Panc1 (cell line): ENCODE measurements around a stretch of chr1.

DNA sequence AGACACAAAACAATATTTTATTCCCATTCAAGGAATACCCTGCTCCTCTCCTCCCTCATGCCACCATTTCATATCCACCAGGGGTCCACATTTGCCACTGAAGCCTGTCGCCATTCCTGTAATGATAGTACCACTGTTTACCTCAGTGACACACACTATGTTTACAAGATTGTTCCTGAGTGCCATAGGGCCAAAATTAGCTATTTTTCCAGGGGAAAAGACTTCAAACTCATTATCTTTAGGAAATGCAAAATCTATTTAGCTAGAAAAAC lies 134.7 kb upstream of the KCNK1 start:
- RRBS, 2 experiments, result no CpG with 5 or more reads among the region's 1 CpG

DNA sequence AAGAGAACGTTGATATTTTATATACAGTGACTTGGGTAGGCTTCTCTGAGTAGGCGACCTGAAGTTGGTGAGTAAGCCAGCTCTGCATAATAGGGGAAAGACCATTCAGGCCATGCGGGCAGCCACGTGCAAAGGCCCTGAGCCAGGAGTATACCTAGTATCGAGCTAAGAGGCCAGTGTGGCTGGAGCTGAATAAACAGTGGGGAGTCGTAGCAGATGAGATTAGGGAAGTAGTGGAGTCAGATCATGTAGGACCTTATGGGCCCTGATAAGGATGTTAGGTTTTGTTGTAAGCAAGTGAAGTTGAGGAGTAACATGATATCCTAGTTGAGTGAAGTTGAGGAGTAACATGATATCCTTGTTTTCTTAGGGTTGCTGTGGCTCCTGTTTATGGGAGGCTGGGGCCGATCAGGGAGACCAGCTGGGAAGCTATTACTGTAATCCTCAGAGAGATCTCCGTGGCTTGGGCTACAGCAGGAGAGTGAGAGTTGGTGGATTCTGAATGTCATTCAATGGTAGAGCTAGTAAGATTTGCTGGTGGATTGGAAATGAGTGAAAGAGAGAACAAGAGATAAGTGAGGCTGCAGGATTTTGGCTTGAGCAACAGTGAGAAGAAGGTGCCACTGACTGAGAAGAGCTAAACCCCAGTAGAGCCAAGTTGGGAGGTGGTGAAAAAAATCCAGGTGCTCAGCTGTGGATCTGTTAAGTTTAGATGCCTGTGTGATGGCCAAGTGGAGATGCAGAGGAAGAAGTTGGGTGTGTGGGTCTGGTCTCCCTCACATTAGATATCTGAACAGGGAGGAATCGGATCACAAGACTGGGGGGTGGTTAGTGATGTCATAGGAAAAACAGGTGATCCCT lies 22.2 kb downstream of the KCNK1 start:
- RRBS, 2 experiments, result no CpG with 5 or more reads among the region's 9 CpGs

GRCh38 chr1:233672753-233673155 lies 58.8 kb downstream of the KCNK1 start:
- RRBS, 2 experiments, result no CpG with 5 or more reads among the region's 6 CpGs

DNA sequence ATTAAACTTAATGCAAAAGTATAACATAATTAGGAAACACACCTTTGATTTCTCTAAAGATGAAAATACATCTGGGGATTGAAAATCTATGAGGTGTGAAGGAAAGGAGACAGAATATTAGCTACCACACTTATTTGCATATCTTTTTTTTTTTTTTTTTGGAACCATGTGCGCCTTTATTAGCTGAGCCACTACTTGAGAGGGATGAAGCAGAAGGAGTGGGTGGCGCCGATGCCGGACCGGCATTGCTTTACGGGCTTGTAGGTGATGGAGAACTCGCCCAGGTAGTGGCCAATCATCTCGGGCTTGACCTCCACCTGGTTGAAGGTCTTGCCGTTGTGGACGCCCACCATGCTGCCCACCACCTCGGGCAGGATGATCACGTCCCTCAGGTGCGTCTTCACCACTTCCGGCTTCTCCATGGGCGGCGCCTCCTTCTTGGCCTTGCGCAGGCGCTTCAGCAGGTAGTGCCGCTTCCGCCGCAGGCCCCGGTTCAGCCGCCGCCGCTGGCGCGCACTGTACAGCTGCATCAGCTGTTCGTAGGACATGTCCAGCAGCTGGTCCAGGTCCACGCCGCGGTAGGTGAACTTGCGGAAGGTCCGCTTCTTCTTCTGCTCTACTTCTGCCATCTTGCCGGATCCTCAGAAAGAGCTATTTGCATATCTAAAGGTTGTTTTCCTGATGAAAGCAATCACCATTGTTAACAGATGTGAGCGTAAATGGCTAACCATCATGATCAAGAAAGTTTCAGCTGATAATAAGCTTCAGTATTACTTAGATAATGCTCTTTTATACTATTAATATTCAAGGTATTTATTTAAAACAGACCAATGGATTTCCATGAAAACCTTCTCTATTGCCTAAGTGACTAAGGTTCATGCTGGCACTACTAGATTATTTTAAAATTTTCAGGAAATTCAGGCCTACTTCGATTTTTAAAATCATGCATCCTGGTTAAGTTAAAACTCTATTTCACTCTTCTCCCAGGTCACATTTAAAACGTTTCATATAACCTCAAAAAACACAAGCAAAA lies 16.4 kb upstream of the COA6 start:
- RRBS, 2 experiments, result no CpG with 5 or more reads among the region's 37 CpGs

DNA sequence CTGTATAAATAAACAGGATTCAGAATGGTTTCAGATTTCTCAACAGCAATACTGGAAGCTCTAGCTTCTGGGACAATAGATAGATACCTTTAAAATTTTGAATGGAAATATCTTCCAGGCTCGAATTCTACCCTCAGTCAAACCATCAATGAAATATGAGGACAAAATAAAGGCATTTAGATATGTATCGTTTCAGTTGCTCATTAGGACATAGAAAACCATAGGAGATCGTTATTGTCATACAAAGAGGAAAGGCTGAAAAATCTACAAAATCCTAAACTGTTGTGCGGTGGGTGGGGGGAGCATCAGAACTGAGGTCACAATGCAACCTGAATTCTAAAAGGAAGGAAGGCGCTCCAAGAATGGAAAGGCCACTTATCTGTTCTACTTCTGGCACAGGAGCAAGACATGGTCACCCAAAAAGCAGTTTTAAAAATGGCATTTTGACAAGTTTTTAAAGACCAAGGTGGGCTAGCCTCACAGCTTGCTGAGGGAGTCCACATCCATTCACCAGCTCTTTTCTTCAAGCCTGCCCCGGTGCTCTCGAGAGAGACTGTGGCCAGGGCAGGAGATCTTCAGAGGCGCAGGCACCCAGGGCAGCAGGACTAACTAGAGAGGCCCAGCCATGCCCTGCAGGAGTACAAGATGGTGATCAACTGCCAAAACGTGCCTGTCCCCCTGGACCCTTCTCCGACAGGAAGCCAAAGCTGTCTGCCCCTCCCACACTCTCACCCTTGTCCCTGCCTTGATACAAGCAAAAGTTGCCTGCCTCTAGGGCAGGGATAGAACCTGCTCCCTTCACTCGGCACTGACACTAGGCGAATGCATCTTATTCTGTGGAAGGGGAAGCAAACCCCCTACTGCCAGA lies 4.2 kb downstream of the TARBP1 start:
- RRBS, 2 experiments, result no CpG with 5 or more reads among the region's 12 CpGs

DNA sequence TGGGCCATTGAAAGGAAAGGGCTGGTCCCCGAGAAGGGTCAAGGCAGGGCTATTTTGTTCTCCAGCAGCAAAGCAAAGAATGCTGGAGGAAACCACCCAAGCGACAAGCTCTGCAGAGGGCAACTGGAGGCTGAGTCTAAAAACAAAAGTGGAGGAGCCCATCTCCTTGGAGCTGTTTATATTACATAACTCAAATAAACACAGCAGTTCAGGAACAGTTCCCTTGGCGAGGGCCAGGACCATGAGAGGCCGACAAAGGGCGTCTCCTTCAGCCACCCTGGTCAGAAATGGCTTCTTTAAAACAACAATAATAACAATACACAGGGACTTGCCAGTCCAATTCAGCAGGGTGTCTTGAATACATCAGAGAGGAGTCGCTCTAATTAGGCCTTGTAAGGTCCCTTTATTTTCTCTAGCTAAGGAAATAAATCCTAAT lies 56.8 kb upstream of the TARBP1 start:
- RRBS, 2 experiments, result no CpG with 5 or more reads among the region's 6 CpGs

GRCh38 chr1:234586356-234586953 lies 23.5 kb downstream of the IRF2BP2 start:
- RRBS, 2 experiments, result no CpG with 5 or more reads among the region's 8 CpGs

GRCh38 chr1:234589107-234590269 lies 20.5 kb downstream of the IRF2BP2 start:
- RRBS, 2 experiments, result 92 to 96% methylated on average over 5 of the region's 17 CpGs

GRCh38 chr1:234598660-234599026 lies 11.3 kb downstream of the IRF2BP2 start:
- RRBS, 2 experiments, result no CpG with 5 or more reads among the region's 2 CpGs

GRCh38 chr1:234599386-234600511 lies 10.2 kb downstream of the IRF2BP2 start:
- RRBS, 2 experiments, result 1 to 4% methylated on average over 29 to 37 of the region's 89 CpGs

- RRBS, 2 experiments, result no CpG with 5 or more reads among the region's 19 CpGs
Observed at GRCh38 chr1:234606916-234607783, 2.8 kb downstream of the IRF2BP2 start.

- RRBS, 2 experiments, result no CpG with 5 or more reads among the region's 8 CpGs
Observed at GRCh38 chr1:234657029-234657764, 47.2 kb upstream of the IRF2BP2 start.

- RRBS, 2 experiments, result 39 to 45% methylated on average over 2 to 4 of the region's 11 CpGs
Observed at GRCh38 chr1:234659288-234659908, 49.4 kb upstream of the IRF2BP2 start.

GRCh38 chr1:234702621-234702885 lies 92.6 kb upstream of the IRF2BP2 start:
- RRBS, 2 experiments, result no CpG with 5 or more reads among the region's 4 CpGs

DNA sequence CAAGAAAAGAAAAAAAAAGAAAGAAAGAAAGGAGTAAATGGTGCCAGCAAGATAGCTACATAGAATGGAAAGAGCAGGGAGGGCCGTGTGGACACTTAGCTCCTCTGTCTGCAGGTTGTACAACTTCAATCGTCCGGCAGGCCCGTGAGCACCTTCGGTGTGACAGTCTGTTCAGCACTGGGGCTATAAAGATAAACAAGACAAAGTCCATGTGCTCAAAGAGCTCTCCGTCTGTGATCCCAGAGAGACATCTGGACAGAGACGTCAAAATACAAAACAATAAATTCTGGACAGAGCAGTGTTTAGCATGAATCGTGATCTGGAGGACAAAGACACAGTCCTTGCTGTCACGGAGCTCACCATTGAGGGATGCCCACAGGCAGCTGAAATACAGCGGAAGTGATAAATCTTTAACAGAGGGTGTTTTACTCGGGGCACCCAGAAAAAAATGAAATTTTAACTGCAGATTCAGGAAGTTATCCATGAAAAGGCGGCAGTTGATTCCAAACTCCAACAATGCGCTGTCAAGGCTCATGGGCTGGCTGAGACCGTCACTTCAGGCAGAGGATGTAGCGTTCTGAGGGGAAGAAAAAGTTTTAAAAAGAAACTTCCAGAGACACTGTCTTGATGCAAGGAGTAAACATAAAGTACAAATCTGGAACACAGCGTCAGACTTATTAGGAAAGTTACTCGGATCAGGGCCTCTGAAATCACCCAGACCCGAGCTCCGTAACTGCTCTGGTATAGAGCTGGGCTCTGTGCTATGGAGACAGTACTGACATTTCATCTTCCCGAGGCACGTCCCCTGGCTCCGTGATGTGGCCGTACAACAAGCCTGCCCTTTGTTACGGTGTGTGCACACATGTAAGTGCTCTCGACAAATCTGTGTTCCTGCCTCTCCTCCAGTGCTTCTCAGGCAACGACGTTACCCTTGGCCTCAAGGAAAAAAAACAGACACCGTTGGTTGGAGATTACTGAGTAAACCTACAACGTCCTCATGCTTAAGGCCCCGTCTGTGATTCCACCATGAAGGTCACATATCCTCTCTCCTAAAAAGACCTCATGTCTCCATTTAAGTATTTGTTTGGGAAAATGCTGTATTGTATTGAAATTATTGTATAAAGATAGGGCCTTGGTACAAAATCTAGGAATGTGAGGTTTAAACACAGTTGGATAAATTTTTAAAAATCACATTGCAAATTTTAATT lies 106.7 kb upstream of the IRF2BP2 start:
- RRBS, 2 experiments, result no CpG with 5 or more reads among the region's 30 CpGs

- RRBS, 2 experiments, result no CpG with 5 or more reads among the region's 8 CpGs
Observed at GRCh38 chr1:234851377-234852238, 241.6 kb upstream of the IRF2BP2 start.

DNA sequence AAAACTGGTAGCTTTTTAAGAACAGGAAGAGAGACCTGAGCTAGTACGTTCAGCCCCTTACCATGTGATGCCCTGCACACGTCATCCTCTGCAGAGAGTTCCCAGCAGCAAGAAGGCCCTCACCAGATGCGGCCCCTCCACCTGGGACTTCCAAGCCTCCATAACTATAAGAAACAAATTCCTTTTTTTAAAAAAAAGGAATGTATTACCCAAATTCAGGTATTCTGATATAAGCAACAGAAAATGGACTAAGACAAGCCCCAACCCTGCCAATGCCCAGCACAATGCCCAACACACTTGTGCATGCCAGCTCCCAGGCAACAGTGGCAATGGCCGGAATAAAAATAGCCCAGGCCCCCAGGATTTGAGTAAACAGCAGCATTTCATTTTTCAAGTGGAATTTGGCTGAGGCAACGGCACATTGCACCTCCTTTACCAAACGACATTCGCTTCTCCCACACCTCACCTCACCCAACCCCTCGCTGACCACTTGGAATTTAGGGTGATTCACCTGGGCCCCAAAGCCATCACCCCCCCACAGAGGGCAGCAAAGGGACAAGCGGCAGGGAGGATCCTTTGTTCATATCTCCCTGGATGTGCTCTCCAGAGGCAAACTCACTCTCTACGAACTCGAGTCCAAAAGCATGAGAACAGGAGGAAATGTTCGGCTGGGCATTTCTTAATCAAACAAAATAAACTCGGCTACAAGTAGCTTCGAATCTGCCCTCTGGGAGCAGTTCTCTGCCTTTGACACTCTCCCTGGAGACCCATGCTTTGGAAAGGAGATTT lies 215.8 kb downstream of the TOMM20 start:
- RRBS, 2 experiments, result no CpG with 5 or more reads among the region's 14 CpGs

DNA sequence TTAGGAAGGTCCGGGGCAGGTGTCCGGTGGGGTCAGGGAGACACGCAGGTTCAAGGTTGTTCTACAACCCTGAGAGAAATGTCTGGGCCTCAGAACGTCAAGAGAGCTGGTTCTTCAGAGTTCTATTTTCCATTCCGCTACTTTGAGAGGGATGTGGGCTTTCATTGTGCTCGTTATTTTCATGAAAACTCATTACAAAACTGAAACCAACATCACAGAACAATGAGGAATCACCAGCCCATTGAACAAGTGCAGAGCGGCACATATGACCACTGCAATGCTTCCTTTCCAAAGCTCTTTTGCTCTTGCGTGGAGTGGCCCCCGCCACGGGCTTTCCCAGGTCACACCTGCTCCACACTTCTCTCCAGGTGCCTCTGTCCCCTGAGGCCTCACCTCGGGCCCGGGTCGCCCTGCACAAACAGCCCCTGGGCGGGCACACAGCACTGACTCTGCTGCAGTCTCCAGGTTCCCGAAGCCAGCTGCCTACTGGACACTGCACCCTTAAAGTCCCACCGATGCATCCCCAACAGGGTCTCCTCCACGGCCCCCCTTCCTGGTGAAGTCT lies 201.8 kb downstream of the TOMM20 start:
- RRBS, 2 experiments, result no CpG with 5 or more reads among the region's 17 CpGs

DNA sequence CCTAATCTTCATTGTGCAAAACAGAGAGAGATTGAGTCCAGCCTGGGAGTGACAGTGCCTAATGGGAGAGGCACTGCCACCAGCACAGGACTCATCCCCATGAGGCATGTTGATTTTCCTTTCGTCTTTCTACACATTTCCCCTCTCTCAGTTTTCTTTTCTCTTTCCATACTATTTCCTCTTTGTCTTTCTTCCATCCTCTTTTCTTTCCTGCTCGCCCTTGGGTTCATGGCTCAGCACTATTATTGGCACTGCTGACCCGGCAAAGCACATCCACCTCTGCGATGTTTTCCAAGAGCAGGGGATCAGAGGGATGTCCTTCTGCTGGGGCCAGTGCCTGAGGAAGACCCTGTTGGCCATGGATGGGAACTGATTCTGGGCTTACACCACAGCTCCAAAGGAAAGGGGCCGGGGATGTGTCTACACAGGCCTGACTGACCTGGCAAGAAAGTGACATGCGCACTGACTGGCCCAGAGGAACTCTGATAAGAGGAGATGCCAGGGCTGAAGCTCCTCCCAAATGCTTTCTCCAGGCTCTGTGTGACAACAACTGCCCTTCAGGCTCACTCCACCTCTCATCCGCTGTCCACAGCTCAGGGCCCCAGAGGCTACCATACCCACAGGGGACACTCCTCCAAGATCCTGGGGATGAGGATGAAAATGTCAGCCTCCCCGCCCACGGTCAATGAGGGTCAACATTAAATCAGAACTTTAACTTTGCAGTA lies 195.7 kb downstream of the TOMM20 start:
- RRBS, 2 experiments, result no CpG with 5 or more reads among the region's 9 CpGs

DNA sequence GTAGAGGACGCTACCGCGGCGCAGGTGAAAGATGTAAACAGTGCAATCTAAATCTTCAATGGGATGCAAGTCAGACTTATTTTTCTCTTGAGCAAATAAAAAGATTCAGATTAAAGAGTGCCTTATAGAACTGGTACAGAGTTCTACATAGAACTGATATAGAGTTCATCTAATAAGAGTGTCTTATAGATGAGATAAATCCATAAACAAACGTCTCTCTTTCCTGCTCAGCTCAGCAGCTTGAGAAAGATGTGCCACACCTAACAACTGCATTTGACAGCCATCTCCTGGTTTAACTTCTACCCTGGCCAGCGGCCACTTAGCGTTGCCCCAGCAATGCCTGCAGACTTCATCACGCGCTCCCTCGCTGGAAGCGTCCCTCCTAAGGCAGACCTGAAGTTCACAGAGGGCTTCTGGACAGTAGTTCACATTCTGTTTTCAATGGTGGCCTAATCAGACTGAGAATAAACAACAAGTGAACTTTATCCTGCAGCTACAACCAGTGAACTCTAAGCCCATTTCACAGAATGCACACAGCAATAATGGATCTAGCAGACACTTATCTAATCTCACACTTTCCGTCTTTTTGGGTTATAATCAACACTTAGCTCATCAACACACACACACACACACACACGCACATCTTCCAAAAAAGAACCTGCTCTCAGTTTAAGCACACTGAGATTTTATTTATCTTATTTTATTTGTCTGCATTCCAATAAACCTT lies 164.4 kb downstream of the TOMM20 start:
- RRBS, 2 experiments, result no CpG with 5 or more reads among the region's 13 CpGs